Temporal lobe (tissue), 2 donors: ENCODE results near the gene NT5DC1.

DNA sequence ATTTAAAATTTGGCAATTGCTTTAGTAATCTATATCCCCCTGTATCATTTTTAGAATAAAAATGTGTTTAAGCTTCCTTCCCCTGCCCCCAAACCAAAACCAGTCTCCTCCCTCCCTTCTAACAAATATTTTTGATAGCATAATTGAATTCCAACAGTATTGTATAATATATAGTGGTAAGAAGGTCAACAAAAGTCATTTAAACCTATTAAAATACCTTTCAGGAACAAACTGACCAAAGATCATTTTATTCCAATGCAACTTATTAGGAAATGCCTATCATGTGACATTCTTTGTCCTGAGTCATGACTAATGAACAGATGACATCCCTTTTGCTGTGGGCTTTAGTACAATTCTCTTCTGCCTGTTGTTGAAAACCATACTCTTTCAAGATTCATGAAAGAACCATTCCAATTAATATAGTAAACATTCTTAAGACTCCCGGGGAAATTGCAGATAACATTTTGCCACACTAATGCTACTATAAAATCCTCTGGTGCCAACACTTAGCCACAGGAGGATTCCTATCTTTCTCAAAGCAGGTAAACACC is 51.5 kb upstream of the TRAF3IP2 start:
- RAMPAGE, long total RNA, result no peak

DNA sequence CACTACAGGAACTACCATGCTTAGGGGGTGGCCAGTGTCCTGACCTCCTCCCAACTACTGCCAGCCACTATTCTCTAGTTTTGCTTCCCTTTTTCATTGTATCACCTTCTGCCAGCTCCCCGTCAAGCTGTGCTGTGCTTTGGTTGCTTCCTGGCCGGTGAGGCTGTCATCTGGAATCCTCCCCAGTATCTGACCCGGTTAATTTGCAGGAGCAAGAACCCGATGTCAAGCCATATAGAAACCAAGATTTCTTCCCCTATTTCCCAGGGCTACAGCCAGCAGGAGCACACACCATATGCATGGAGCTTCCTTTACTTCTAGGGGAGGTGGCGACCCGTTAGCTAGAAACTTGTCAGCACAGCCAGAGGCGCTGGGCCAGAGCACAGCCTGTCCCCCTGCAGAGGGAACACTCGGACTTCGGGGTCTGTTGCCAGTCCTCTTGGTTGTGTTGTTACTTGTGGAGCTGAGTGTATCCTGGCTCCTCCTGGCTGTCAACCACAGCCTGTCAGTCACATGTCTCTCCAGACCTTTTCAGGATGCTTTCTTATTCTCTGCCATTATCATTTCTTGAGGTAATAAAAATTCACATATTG is 57.4 kb upstream of the TRAF3IP2 start:
- RAMPAGE, long total RNA, result no peak

GRCh38 chr6:111686497-111687118 is 80.9 kb upstream of the TRAF3IP2 start:
- RAMPAGE, long total RNA, result no peak

DNA sequence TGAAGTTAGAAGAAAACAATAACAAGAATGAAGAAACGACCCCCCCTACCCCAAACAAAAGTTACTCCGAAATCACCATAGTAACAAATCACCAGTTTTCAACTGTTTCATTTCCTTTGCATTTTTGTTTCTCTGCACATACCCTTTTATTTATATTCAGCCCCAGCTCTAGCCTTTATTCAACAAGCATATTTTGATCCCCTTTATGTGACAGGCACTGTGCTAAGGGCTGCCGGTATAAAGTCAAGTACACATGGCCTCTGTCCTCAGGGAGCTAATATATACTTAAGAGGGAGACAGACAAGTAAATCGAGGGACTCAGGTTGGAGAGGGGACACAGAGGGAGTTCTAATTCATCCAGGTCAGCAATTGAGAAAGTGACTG is 129.0 kb upstream of the TRAF3IP2 start:
- RAMPAGE, long total RNA, result no peak

DNA sequence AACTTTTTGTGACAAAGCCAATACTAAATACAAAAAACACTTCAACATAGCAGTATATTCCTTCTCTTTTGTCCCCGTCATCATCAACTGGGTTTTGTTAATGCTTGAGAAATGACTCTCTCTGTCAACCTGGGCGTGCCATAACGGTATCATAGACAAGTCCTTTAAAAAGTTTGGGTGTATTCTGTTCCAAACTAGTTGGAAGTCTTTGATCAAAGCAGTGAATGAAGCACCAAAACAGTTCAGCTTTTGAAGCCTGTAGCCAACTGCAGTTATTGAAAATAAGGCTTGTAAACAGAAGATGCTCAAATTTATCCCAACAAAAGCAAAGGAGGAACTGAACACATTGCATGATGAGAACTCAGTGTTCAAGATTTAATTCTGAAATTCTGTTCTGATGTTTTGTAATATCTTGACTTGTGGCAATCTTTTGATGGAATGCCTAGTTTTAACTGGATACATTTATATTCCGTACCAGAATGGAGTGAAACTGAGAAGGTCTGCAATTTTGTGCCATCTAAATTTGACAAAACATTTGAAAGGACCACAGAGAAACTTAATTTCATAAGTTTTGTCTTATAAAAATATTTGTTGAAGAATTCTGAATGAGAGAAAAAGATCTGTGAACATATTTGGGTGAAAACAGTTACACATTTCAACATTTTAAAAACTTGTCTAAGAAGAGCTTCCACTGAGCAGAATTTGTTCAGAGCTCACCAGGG is 17.6 kb downstream of the FYN start:
- RAMPAGE, long total RNA, result no peak

DNA sequence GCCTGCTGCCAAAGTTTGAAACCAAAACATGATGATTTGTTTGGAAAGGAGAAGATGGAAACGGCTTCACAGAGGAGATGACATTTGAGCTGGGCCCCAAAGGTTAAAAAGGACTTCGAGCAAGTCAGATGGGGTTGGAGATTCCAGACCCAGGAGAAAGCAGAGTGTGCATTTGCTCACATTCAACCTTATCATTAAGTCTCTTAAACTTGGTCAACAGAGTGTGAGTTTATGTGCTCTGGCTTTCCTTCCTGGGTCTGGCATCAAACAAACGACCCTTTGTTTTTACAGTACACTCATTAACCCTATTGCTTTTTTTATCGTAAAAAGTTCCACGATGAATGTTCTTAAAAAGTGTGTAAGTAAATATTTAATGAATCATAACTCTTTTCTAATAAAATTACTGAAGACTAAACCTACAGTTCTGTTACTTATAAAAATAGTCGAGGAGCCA is 2.6 kb downstream of the FYN start:
- RAMPAGE, long total RNA, result no peak

DNA sequence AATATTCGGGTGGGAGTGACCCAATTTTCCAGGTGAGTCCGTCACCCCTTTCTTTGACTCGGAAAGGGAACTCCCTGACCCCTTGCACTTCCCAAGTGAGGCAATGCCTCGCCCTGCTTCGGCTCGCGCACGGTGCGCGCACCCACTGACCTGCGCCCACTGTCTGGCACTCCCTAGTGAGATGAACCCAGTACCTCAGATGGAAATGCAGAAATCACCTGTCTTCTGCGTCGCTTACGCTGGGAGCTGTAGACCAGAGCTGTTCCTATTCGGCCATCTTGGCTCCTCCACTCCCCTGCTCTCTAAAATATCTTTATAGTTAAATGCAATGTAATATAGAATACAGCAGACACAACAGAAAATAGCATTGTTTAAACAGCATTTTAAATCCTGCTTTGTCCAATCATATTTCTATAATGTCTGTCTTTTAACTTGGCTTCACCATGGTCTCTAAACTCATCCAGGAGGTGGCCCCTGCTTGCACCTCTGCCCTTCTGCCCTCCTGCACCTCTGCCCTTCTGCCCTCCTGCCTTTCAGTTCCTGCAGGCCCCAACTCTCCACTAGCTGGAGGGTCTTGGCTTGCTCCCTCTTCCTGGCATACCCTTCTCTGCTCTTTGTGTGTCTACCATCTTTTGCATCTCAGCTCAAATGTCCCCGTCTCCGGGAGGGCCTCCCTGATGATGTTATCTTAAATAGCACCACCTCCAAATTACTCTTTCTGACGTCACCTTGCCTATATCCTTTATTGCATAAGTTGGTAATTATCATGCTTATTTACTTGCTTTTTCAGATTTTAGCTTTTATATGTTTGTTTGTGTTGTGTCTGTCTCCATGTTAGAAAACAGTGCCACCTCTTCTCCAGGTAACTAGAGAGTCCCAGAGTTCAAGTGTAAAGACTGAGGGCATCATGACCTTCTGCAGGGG is 35.7 kb upstream of the FYN start:
- RAMPAGE, long total RNA, result no peak

GRCh38 chr6:112150358-112150728 is 63.0 kb downstream of the FAM229B start:
- RAMPAGE, long total RNA, result no peak

DNA sequence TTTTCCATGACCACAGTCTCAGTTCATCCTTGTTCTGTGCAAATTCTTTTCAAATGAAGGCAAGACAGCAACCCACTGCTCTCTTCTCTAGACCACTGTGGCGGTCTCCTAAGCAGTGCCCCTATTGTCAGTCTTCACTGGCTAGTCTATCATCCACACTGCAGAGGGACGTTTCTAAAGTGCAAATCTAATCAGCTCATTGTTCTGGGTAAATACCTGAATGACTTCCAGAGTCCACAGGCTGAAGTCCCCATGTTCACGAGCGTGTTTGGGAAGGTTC is 73.3 kb downstream of the LAMA4 start:
- RAMPAGE, long total RNA, result no peak

DNA sequence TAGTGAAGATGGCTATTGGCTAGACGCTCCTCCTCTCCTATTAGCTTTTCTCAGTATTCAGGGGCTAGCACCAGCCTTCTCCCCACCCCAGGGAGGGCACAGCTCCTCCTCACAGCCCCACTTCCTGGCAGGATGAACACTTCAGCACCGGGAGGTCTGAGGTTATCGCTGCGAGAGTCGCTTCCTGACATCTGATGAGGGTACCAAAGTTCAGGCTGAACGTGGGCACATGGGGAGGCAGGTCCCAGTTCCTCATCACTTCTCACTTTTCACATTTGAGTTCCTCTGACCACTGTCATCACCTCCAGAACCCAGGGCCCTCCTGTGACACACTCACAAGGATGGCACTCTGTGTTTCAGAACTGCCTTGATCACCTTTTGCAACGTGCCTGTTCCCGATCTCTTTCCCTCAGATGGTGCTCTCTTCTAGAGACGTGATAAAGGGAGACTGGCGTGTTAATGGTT is 66.6 kb downstream of the LAMA4 start:
- RAMPAGE, long total RNA, result no peak

DNA sequence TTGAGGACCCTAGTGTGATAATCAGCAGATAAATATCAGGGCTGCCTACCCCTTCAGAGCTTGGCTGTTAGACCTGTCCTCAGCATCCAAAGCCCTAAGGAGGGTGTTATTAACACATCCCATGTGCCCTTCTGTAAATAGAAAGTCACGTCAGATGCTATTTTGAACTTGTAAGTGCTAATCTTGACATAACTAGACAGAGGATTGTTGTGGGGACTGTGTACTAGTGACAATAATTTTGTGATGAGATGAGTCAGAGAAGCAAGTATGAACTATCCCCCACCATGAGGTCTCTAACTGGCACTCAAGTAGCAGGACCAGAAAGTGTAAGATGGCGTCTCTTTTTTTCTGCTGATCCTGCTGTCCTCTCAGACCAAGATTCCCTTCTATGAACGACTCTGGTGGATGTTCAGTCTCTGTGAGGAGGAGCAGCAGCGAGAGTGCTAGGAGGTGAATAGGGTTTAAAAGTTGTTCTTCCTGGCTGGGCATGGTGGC is 5.1 kb upstream of the LAMA4 start:
- RAMPAGE, long total RNA, result no peak

- RAMPAGE, long total RNA, result no peak
Measured at GRCh38 chr6:113630638-113631707, 226.2 kb upstream of the MARCKS start.

- RAMPAGE, long total RNA, result no peak
Measured at GRCh38 chr6:114424158-114424912, 81.5 kb upstream of the HS3ST5 start.

GRCh38 chr6:114425309-114425714 is 82.5 kb upstream of the HS3ST5 start:
- RAMPAGE, long total RNA, result no peak

GRCh38 chr6:115090622-115091119 is 747.8 kb upstream of the HS3ST5 start:
- RAMPAGE, long total RNA, result no peak

DNA sequence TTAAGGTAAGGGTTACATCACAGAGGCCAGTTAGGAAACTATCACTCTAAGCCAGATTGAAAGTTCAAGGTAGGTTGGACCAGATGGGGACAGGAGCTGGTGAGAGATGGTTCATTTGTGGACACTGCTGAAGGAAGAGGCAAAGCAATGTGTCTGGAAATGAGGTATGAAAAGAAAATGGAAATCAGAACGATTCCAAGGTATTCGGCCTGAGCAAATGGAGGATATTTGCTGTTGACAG is 27.0 kb downstream of the FRK start:
- RAMPAGE, long total RNA, result no peak

GRCh38 chr6:116100543-116101676 is at the start of gene NT5DC1:
TSS of gene NT5DC1 (plus strand) at chr6:116100853.
- RAMPAGE, long total RNA, result no peak

DNA sequence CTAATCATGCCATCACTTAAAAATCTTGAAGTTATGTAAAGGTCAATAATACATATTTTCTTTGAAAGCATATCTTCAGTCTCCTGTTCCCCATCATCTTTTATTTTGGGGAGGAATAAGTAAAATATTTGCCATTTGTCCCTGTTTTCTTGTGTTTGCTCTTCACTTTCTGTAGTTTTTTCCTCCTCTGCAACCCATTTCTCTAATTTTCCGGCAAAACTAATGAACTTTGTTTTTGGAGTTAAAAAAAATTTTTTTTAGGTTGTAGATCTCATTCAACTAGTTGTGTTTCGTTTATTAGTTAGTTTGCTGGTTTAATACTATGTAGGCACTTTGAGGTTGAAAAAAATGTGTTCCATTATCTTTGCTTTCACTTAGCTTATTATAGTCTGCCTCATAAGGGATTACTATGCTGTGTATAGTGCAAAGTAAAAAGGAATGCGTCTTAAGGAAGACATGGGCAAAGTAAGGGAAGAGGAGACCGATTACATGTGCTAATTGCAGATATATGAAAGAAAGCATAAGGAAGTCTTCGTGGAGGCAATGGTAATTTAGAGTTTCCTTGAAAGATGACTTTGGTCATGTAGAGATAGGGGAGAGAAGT is 30.2 kb upstream of the COL10A1 start:
- RAMPAGE, long total RNA, result no peak

DNA sequence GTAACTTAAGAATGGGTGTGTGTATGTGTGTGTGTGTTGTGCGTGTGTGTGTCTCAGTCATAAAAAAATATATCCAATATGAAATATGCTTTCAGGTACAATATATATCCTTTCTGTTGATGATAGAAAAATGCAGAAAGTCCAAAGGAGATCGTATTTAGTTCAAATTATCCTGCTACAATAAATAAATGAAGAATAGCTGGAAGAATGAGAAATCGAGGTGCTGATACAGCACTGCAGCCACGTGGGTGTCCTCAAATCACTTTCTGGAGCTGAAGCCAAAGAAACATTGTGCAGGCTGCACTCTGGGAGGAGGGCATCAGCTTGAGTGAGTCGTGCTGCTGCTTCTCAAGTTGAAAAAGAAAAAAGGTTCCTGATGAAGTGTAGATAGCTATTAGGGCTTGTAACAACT is 40.4 kb downstream of the DSE start:
- RAMPAGE, long total RNA, result no peak

DNA sequence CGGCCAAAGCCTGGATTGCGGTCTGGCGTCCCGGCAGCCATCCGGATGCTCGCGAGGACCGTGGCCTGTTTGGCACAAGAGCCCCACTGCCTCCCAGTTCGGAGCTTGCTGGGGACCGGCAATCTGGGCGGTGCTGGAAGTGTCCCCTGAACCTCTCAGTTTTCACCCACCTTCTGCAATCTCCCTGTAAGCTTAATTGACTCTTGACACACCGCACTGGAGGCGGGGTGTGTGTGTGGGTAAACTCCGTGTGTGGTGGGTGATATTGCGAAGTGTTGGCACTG is 816 bp downstream of the FAM162B start:
- RAMPAGE, long total RNA, result no peak